Rectum (tissue), 1 donor: Measurements from ENCODE around the genes SYT6, NGF and CASQ2.

DNA sequence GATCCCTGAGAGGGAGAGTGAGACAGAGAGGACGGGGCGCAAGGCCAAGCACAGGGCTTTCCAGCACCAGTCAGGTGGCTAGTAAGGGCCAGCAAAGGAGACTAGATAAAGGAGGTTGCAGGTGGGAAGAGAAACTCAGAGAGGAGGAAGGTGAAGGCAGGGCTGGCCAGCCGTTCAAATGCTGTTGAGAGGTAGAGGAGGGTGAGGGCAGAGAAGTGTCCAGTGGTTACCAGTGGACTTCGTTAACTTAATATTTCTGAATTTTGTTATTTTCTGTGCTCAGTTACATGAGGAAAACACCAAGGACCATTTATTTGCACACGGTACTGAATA is 137.6 kb upstream of the MAGI3 start:
- PRO-cap, result unidirectional peak, plus-strand start at position 138 of the sequence

- PRO-cap, result no peak
These were observed 28.8 kb downstream of the MAGI3 start for GRCh38 chr1:113419037-113419685.

DNA sequence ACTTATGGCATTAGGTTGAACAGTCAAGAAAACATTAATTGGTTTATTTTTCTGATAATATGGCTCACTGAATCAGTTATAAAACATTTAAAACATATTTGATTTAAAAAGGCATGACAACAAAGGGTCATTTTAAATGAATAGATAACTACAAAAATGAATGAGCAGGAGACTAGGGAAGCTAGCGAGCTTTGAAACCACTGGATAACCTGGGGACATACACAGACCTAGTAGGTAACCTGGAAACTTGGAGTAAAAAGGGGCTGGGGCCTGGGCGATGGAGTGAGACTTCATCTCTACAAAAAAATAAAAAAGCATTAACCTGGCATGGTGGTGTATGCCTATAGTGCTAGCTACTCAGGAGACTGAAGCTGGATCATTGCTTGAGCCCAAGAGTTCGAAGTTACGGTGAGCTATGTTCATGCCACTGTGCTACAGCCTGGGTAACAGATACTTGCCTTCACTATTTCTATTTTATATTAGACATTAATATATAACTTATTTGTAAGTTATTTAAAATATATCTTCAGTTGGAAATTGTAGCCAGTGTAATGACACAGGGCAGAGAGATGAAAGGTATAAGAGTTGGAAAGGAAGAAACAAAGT is 40.6 kb downstream of the MAGI3 start:
- PRO-cap, result no peak

DNA sequence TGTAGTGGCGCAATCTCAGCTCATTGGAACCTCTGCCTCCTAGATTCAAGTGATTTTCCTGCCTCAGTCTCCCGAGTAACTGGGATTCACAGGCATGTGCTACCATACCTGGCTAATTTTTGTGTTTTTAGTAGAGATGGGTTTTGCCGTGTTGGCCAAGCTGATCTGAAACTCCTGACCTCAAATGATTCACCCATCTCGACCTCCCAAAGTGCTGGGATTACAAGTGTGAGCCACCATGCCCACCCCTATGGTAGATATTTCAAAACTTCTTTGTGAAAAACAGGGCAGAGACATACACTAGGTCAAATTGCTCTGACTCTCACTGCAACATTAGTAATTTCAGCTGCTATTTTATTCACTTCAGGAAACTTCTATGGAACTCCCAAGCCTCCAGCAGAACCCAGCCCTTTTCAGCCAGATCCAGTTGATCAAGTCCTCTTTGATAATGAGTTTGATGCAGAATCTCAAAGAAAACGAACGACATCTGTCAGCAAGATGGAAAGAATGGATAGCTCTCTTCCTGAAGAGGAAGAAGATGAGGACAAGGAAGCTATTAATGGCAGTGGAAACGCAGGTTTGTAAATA is 174.2 kb downstream of the PHTF1 start:
- PRO-cap, result no peak

GRCh38 chr1:113680773-113681405 is 78.4 kb downstream of the PHTF1 start:
- PRO-cap, result no peak

GRCh38 chr1:113682678-113683149 is 76.6 kb downstream of the PHTF1 start:
- PRO-cap, result no peak

GRCh38 chr1:113699793-113700506 is 59.3 kb downstream of the PHTF1 start:
- PRO-cap, result no peak

- PRO-cap, result no peak
These were observed 22.3 kb upstream of the OLFML3 start for GRCh38 chr1:113956957-113957431.

DNA sequence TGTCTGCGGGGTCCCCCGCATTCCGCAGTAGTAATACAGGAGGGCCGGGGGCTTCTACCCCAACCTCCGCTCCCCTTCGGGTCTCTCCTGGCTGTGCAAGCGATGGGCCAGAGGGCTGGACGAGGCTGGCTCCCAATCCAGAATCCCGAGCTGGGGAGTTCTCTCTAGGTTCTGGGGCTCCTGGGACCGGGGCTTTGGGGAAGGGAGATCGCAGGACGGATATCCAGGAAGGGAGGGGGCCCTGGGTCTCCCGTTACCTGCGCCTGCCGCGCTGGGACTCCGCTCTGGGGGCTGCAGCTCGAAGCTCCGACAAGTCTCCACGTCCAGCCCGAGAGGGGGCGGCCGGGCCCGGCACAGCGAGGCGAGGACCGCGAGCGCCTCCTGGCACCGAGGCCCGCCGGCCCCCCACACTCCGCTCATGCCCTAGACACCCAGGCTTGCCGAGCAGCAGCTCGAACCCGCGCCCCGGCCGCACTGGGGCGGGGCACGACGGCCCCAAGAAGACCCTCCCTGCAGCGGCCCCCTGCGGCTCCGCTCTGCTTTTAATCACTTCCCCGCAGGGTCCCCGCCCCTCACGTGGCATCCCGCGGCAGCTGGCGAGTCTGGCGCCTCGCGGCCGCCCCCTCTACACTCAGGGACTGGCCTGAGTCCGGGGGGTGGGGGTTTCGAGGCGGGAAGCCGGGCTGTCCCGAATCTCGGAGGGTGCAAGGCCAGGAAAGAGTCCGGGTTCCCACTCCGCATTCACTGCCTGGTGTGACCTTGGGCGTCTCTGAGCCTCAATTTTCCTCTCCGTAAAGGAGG is at the start of gene SYT6:
Gene SYT6, minus strand, starts transcription at position 517 of the 801 bp plus-strand sequence.
- PRO-cap, result no peak

DNA sequence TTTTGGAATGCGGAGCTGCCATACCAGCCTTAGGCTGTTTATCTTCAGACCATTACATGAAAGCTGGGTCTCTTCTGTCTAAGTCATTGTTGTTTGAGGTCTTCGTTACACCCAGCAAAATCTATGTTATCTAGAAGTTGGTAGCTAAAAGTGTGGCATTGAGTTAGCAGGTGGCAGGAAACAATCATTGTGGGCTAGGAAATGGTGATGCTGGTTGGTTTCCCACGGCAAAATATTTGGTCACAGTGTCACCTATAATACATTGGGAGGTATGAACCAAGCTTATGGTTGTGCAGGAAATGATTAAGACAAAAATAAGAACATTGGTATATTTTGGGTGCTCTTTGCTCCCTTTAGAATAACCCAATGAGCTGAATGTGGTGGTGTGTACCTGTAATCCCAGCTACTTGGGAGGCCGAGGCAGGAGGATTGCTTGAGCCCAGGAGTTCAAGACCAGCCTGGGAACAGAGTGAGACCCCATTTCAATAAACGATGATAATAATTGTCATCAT is 169.7 kb downstream of the TRIM33 start:
- PRO-cap, result no peak

DNA sequence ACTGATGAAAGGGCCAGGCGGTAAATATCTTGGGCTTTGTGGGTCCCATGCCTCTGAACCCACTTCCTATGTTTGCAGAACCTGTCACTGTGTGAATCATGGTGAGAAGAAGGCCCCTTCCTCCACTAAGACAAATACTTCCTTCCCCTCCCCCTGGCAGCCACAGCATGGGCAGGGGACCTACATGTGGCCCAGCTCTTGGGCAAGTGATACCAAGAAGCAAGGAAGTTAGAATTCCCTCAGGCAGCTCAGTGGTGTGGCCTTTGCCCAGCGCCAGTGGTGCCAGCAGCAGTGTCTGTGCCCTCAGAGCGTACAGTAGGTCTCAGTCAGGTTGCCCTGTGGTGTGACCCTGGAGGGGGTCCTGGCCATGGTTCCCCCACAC is 168.6 kb downstream of the TRIM33 start:
- PRO-cap, result no peak

DNA sequence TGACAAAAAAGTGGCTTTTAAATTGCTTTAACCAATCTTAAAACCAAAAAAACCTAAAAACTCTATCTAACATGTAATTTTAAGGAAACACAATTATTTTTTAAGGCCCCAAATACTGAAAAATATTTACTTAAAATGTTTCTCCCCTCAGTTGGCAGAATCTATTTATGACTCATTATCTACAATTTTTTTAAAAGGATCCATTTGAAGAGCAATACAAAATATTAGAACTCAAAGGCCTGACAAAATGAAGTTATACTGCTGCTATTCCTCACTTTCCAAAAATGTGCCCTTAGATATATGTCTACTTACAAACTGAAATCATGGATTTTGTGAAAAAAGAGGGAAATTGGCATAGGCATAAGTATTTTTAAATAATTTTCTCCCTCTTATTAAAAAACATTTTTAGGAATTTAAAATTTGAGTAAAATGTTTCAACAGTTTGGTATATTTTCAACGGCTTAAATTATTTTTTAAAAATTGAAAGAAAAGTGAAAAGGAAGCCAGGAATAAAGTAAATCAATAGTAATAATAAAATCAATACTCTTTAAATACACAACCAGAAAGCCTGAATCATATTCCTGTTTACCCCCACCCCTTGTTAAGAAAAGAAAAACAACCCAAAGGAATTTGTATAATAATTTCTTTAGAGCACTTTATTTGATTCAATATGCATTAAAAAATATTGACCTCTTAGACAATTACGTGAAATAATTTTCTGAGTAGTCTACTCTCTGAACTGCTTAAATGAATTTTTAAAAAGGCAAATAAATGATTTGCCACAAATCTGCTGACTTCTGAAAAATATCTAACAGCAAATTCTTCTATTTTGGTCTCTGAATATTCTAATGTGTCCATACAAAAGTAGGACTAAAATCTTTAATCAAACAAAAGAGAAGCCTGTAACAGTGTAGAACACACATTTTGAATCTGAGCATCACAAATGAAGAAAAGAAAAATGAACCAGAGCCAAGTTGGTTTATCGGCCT is 115.4 kb downstream of the TRIM33 start:
- PRO-cap, result no peak

GRCh38 chr1:115189850-115190544 is 100.7 kb upstream of the TSPAN2 start:
- PRO-cap, result no peak

GRCh38 chr1:115338090-115338868 is at the start of gene NGF:
Gene NGF (minus strand): TSS chr1:115338249.
- PRO-cap, result bidirectional peak, plus-strand start at chr1:115338370, minus-strand start at chr1:115338236

- PRO-cap, result no peak
These were observed 4.0 kb upstream of the NGF start for GRCh38 chr1:115342086-115342341.

- PRO-cap, result no peak
These were observed 1.1 kb downstream of the CASQ2 start for GRCh38 chr1:115767277-115767971.

- PRO-cap, result bidirectional peak, plus-strand start at chr1:115768965, minus-strand start at chr1:115768714
These were observed at the start of gene CASQ2 for GRCh38 chr1:115768430-115769275. Gene CASQ2 (minus strand): TSS chr1:115768714.

DNA sequence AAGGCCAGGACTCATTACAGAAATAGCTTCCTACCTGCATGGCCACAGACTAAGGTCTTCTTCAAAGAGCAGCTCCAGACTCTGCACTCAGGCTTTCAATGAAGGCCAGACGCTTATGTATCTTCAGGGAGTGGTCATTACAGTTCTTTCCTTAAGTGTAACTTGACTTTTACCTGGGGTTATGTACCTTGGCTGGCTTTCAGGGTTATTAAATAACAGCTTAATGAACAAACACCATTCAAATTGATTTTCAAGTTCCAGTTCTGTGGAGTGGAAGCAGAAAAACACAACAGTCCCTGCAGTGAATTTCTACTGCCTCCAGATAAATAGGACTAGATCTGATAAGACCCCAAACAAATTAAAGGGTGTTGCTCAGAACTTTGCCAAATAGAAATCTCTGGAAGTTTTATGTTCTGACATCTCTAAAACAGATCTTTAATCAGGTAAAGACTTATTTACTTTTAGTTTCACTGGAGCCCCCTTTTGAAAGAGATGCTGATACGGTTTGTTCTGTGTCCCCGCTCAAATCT is 23.6 kb upstream of the SLC22A15 start:
- PRO-cap, result unidirectional peak, minus-strand start at position 89 of the sequence

DNA sequence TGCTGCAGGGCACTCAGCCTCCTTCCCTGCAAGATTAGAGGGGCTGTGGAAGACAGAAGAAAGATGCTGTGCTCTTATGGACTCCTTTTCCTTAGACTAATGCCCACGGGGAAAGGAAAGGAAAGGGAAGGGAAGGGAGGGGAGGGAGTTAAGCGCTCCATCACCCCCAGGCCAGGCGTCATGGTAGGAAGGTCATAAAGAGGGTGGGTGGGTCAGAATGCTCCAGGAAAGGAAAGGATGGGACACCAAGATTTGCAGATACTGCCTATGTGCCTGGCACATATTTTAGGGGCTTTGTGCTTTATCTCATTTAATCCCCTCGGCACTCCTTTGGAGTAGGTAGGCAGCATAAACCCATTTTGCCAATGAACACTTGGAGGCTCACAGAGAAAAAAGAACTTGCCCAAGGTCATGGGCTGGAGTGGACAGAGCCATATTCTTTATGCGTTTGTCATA is 41.4 kb downstream of the MAB21L3 start:
- PRO-cap, result unidirectional peak, minus-strand start at position 93 of the sequence

DNA sequence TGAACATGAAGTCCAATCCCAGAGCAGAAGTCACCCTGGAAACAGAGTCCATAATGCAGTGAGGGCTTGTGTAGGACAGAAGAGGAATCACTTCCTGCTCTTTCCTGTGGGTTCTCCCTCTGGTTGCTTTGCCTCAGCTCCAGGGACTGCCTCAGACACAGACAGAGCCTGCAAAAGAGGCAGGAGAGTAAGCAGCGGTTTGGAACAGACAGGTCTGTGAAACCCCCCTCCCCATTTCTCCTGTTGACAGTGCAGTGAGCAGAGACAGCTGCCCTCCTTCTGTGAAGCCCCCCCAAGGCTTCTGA is 52.9 kb downstream of the MAB21L3 start:
- PRO-cap, result no peak